ENCODE data around the genes USF2, COX6B1, ZBTB32 and HSPB6.

DNA sequence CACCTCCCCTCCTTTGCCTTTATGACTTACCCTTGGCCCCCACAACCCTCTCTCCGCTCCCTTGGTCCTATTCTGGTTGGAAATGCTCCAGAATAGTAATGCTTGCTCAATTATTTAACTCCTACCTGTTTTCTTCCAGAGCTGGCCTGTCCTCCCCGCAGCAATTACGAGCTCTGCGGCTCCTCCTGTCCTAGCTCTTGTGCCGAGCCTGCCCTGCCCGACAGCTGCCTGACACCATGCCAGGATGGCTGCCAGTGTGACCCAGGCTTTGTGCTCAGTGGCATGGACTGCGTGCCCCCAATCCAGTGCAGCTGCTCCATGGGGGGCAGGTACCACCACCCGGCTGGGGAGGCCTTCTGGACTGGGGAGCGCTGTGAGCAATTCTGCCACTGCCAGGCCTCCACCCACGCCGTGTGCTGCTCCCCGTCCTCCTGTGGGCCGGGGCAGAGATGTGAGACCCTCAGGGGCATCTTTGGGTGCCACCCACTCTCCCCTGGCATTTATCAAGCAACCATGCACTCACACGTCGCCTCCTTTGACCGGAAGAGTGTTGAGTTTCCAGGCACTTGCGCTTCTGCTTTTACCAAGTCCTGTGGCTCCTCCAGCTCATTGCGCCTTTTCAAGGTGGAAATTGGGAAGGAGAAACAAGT is 9.4 kb upstream of the FXYD3 start:
- PRO-cap, result no peak

GRCh38 chr19:35117056-35117483 is 1.4 kb downstream of the FXYD3 start:
- PRO-cap, result no peak

GRCh38 chr19:35122488-35123312 is 7.1 kb downstream of the FXYD3 start:
- PRO-cap, result no peak

GRCh38 chr19:35151402-35151779 is 3.1 kb upstream of the FXYD5 start:
- PRO-cap, result no peak

DNA sequence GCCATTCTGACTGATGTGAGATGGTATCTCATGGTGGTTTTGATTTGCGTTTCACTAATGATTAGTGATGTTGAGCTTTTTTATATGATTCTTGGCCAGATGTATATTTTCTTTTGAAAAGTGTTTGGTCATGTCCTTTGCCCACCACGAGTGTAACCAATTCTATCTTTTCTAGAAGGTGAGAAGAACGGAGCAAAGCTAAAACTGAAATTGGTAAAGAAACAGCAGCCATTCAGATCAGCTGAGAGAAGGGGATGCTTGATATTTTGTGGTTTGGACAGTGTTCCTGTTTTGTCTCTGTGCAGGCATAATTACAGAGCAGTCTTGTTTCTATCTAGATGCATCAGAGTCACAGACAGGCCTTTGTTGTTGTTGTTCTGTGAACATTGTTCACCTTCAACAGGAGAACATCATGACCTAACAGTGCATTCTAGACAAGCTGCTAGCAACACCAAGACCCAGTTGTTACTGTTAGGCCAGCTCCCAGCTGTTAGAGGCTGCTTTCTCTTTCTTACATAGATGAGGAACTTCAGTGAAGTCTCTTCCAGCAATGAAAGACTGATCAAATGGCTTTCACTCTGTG is 8.6 kb upstream of the LSR start:
- PRO-cap, result no peak

DNA sequence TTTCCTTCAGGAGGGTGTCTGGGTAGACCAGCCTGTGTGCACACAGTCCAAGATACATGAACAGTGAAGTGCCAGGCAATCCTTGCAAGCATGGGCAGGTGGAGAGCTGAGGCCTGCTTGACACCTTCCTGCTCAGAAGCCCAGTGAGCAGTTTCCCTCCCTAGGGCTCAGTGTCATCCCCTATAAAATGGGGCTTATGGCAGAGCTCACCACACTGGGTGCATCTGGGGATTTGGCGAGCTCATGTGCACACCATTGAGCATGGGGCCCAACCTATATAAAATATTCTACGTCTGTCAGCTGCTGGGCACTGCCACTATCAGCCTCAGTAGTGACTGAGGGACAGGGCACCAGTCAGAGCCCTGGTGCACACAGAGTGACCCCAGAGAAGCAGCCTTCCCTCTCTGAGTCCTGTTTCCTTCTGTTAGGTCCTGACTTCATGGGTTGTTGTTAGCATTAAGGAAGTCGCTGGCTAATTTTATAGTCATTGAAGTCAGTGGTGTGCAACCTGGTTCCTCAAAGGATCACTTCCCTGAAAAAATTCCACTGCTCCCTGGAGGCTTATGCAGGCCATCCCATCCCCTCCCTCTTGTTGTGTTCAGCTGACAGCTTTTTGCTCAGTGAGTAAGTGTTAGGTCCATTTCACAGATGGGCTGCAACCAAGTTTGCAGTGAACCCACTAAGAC is 4.1 kb upstream of the USF2 start:
- PRO-cap, result no peak

DNA sequence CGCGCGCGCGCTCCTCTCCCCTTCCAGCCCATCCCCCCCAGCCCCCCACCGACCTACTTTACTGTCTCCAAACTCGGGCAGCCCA is 687 bp upstream of the USF2 start:
- PRO-cap, result no peak

GRCh38 chr19:35268772-35269188 is at the start of gene USF2:
Gene USF2, plus strand, starts transcription at chr19:35268962.
- PRO-cap, result bidirectional peak, plus-strand start at chr19:35269108, minus-strand start at chr19:35268920

GRCh38 chr19:35269189-35270217 is 741 bp downstream of the USF2 start:
- PRO-cap, result bidirectional peak, plus-strand start at chr19:35269687, minus-strand start at chr19:35269686; unidirectional peak, minus-strand start at chr19:35269788

GRCh38 chr19:35271374-35272035 is 2.7 kb downstream of the USF2 start:
- PRO-cap, result no peak

GRCh38 chr19:35278440-35279278 is 3.7 kb upstream of the HAMP start:
- PRO-cap, result no peak

DNA sequence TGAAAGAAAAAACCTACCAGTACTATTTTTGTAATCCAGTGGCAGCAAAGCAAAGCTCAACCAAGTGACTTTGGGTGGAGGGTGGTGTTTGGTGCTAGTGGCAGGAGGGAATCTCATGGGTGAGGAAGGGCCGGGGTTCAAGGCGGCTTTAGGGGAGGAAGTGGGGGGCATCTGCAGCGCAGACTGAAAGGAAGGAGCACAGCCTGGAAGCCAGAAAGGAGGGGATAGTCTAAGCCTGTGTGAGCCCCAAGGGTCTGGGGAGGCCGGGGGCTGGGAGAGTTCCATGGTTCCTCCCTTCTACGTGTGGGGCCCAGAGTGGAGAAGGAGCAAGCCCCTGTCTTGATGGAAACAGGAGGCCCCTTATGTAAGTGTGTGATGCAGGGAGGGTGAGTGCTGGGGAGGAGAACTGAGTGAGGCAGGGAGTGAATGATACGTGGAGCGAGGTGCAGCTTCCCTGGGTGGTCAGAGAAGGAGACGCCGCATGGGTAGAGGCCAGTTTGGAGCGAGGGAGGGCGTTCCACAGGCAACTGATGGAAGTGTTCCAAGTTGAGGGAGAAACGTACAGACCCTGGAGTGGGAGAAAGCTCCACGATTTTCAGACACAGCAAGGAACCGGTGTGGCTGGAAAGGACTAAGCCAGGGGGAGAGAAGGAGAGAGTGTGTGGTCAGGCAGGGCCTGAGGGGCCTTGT is 15.9 kb downstream of the MAG start:
- PRO-cap, result no peak

DNA sequence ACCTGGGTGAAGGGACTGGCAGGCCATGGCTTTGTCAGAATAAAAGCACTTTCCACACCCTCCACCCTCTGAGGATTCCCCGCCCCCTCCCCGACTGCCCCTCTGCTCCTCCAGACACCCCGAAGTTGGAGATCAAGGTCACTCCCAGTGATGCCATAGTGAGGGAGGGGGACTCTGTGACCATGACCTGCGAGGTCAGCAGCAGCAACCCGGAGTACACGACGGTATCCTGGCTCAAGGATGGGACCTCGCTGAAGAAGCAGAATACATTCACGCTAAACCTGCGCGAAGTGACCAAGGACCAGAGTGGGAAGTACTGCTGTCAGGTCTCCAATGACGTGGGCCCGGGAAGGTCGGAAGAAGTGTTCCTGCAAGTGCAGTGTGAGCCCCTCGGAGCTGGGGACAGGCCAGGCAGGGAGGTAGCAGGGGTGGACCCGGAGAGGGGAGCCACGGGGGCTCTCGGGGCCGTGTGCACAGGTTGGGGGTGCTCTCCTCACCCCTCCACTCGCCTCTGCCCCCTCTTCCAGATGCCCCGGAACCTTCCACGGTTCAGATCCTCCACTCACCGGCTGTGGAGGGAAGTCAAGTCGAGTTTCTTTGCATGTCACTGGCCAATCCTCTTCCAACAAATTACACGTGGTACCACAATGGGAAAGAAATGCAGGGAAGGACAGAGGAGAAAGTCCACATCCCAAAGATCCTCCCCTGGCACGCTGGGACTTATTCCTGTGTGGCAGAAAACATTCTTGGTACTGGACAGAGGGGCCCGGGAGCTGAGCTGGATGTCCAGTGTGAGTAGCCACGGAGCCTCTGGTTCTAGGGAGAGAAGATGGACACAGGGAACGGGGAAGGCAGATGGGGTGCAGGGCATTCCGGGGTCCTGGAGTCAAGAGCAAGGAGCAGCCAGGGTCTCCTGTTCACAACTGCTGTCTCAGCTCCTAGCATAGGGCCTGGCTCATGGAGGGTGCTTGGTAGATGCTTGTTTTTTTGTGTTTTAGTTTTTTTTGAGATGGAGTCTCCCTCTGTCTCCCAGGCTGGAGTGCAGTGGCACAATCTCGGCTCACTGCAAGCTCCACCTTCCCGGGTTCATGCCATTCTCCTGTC is 9.0 kb downstream of the CD22 start:
- PRO-cap, result no peak

GRCh38 chr19:35447471-35447662 is 690 bp upstream of the FFAR2 start:
- PRO-cap, result no peak

GRCh38 chr19:35550041-35550951 is 4.9 kb downstream of the TMEM147 start:
- PRO-cap, result no peak

GRCh38 chr19:35550952-35551434 is 5.6 kb downstream of the TMEM147 start:
- PRO-cap, result no peak

GRCh38 chr19:35647955-35648613 is at the start of gene COX6B1:
Gene COX6B1, plus strand, starts transcription at chr19:35648323.
- PRO-cap, result bidirectional peak, plus-strand start at chr19:35648339, minus-strand start at chr19:35648164

DNA sequence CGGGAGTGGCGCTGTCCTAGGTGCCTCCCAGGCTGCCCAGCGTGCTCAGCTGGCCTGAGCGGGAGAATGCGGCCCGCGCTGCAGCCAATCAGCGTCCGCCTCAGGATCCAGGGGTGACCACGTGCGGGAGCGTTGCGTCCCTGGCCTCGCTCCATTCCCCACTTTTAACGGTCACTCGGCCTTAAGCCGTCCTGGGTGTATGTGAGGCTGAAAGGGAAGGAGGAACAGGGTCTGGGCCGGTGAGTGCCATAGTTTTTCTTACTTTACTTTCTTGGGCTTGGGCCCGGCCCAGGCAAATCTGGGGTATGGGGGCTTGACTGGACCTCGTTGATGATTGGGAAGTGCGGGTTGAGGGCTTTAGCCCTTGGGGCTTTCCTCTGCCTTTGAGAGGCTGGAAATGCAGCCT is at the start of gene ZBTB32:
TSS of gene ZBTB32 (plus strand) at position 174 of the 406 bp plus-strand sequence.
- PRO-cap, result no peak

DNA sequence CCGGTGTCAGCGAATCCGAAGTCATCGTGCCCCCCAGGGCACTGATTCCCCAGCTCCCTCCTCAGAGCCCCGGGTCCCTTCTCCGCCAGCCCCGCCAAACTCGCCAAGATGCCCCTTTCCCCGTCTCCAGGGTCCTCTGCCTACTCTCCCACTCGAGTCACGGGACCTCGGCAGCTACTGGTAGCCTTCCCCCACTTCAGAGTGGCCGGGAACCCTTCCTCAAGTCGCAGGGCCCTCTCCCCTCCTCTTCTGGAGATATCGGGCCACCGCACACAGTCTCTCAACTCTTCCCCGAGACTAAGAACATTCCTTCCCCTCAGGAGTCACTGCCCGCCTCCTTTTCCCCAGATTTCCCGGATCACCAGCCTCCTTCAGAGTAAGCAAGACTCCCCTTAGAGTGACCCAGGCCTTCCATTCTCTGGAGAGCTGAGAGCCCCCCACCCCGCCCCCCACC is 640 bp downstream of the HSPB6 start:
- PRO-cap, result no peak

DNA sequence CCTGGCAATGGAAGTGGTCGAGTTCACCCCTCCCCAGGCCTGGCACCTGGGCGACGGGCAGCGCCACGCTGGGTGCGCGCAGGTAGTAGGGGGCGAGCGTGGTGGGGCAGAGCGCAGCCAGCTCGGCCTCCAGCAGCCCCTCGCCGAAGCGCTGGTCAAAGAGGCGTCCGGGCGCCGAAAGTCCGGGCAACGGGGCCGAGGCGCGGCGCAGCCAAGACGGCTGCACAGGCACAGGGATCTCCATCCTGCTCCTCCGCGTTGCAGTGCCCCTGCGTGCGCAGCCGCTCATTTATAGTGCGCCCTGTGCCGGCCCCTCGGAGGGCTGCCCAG is at the start of gene HSPB6:
TSS of gene HSPB6 (minus strand) at position 265 of the 330 bp plus-strand sequence.
- PRO-cap, result unidirectional peak, minus-strand start at position 265 of the sequence